Mesenteric fat pad (tissue), 1 donor: ENCODE measurements around a stretch of chr15.

DNA sequence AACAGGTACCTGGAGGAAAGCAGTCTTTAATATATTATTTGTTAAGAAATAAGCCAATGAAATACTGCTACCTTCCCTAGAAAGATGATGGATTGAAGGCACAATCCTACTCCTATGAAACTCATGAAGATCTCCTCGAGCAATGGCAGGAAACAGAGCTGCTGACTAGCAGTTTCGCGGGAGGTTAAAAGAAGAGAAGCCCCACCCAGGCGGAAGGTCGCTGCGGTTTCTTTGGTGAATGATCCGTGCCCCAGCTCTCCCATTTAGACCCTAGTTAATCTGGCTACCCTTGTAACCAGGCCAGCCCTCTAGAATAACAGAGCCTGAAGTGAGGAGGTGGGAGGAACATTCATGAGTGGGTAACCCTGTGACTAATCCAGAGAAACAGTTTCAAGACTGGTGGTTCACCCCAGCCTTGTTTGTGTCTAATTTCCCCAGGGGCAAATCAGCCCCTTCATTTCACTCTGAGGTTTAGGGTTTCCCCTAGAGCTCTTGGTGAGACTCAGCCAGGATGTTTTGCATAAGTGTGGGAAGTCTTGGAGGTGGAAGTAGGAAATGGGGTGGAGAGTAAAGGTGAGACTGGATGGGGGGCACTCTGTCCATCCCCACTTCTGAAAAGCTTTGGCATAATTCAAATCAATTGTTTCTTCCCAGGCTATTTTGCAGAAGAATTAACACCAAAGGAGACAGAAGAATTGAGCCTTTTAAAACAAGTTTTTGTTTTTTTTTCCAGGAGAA is 303.0 kb downstream of the RPLP1 start:
- PRO-cap: no peak

DNA sequence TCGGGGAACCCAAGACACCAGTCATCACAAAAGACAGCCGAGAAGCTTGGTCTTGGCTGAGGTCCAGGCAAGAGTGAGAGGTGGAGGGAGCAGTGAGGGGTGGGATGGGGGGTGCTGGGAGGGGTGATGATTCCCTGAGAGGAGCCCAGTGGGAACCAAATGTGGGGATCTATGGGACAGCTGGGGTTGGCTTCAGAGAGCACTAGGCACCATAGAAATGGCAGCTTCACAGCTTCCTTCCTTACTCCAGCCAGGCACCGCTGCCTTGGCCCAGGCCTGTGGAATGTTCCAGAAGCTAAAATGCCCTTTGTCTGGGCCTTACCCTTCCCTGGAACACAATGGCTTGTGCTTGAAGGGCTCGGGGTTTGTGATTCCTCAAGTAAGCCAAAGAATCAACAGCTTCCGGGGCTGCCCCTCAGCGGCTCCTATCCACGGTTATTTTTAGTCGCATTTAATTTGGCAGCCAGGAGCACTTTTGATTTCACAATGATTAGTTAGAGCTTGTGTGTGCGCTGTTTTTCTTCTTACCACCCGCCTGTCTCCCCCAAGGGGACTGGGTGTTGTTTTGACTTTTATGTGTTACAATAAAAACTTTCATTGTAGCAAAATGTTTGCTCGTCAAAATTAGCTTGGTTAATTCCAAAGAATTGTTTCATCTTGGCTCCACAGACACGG is 74.0 kb downstream of the TLE3 start:
- PRO-cap: no peak

DNA sequence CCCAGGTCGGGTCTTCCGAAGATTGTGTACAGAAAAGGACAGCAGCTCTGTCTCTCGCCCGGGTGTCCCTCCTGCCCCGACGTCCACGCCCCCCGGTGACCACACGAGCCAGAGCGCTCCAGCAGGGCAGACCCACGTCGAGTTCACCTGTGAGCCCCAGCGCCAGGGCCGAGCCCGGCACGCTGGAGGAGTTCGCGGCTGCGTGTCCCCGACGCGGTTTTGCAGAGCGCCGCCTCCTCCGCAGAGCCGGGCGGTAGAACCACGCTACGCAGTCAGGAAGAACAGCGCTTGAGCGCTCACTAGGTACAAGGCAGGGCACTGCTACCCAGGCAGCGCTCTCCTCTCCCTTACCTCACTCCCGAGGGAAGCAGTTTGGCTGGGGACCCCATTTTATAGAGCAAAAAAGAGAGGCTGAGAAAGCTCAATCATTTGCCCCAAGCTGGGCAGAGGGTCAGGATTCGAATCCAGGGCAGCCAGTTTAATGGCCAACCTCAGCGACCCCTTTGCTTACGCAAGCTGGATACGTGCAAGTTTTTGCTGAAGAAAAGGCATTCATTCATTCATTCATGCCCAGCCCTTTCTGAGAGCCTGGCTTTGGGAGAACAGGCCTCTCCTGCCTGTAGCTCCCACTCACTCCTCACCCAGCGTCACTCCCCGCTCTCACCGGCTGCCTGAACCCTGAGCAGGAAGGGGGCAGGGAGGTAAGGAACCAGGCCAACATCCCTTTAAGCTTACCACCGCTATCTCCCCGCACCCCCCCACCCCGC is 3.1 kb upstream of the TLE3 start:
- PRO-cap: no peak

GRCh38 chr15:70165810-70166486 is 68.2 kb upstream of the TLE3 start:
- PRO-cap: no peak

DNA sequence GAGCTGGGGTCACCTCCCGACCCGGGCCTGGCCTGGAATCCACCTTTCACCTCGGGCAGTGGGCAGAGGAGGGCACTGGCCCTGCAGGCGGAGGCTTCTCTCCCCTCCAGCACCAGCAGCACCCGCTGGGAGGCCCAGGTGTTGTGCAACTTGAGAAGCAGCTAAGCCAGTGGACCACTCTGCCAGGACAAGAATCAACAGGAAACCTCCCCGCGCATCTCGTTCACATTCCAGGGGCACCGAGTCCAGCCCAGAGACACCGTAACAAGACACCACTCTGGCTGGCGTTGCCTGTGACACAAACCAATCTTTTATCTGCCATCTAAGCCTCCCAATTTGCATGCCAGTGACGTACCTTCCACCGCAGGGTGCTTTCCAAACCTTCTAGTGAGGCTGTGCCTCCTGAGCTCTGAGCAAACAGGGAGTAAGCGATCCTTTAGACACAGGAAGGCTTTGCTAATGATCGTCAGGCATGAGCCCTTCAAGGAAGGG is 98.8 kb upstream of the TLE3 start:
- PRO-cap: no peak

DNA sequence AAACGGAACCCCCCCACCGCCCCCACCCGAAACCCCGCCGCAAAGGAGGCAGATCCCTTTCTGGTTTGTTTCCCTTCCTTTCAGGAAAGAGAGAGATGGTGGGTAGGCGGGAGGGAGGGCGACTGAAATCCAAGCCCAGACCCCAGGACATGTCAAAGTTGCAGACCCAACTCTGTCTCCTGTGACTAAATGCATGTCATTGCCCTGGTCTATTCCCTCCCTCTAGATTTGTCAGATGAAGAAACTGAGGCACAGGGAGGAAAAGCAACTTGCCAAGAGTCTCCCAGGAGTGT is 166.7 kb upstream of the TLE3 start:
- PRO-cap: no peak

GRCh38 chr15:70406580-70407236 is 309.0 kb upstream of the TLE3 start:
- PRO-cap: no peak

- PRO-cap: no peak
These were observed 303.5 kb downstream of the UACA start for GRCh38 chr15:70459725-70460296.

DNA sequence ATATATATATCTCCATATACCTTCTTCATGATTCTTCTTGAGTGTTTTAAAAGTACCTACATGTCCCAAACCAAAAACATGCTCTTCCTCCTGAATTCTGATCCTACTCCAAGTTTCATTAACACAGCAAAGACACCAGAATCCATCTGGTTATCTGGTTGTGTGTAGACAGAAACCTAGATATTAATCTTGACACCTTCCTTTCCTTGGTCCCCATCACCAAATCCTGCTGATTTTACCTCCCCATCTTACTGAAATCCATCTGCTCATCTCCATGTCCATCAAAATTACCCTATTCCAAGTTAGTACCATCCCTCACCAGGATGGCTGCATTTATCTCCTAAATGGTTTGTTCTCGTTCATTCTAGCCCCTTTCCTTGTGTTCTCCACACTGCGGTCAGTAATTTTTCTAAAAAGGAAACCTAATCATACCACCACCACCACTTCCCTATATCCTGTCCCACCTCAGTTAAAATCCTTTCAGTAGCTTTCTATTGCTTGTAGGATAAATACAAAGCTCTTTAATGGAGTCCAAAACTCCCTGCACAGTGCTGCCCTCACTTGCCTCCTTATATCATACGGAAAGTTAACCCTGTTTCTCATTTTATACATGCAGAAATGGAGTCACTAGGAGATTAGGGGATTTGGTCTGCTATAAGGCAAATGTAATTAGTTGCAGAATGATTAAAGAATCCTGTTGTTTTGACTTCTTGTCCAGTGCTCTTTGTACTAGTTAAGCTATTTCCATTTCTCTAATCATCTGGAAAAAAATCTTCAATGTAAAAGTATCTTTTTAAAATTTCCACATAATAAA is 51.1 kb downstream of the UACA start:
- PRO-cap: no peak

GRCh38 chr15:70852309-70852796 is 1.6 kb downstream of the LARP6 start:
- PRO-cap: no peak

GRCh38 chr15:70863456-70863893 is 9.5 kb upstream of the LARP6 start:
- PRO-cap: no peak

DNA sequence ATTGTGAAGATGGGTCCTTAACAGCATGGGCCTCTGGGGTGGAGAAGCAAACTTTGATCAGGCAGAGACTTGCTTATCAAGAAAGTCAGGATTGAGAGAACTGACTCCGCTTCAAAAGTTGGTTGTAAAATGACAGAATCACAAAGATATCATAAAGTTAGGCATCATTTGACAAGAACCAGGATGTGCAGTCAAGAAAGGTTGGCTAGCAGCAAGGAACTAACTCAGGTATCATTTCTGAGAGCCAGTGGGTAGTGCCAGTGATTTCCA is 9.6 kb downstream of the LRRC49 start:
- PRO-cap: no peak

- PRO-cap: no peak
These were observed 14.4 kb downstream of the THSD4 start for GRCh38 chr15:71129487-71130282.

DNA sequence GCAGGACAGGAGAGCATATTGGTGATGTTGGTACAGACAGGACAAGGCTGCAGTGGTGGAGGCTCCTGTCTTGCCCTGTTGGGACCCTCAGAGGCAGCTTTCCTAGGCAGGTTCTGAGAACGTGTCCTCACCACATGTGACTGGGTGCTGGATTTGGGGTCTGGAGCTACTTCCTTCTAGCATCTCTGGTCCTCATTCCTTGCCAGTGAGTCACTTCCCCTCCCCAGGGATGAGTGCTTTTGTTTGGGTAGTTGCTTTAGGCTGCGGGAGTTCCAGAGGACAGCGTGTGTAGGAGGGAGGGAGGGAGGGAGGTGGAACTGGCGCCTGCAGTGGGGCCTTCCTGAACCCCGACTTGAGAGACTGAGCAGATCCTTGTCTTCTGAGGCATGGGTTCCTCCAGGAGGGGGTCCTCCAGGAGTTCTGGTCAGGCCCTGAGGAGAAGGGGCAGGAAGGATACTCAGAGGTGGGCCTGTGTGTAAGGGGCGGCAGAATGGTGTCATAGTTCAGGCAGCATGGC is 21.2 kb downstream of the THSD4 start:
- PRO-cap: no peak

DNA sequence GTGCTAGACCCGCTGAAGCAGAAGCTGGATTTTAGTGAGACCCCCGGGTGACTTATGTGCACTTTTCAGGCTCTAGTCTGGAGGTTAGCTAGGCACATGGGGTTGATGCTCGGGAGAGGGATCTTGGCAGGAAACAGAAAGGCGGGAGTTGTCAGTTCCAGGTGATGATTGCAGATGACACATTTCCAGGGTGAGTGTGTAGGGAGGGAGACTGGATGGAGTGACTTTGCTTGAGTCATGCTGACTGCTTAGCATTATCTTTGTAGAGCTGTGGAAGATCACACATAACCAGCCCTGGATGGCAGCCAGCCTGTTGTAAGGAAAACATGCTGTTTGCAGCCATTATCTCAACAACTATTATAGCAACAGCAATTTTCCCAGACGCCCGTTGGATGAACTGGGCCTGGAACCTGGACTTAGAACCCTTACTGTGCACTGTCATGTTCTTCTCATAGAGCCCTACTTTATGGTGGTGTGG is 122.4 kb downstream of the THSD4 start:
- PRO-cap: no peak

- PRO-cap: no peak
These were observed 158.5 kb downstream of the THSD4 start for GRCh38 chr15:71273784-71274200.

GRCh38 chr15:71294172-71294517 is 178.9 kb downstream of the THSD4 start:
- PRO-cap: no peak

DNA sequence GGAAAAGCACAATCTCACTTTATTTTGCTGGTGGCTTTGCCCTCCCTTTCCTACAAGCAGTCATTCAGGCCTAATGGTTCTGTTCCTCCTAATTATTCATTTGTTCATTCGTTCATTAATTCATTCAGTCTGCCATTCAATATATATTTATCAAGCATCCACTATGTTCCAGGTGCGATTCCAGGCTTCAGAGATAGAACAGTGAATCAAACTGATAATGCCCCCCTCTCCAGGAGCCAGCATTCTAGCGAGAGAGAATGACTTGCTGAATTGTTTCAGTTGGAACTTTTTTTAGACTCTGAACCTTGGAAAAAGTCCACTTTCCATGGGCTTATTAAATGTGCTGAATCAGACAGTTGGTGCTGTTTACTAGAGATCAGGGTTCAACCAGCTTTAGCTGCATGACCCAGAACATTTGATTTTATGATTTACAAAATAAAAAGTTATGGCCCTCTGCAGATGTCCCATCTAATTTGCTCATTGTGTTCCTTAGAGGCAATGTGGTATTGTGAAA is 213.1 kb downstream of the THSD4 start:
- PRO-cap: no peak

GRCh38 chr15:71328865-71329420 is 213.7 kb downstream of the THSD4 start:
- PRO-cap: no peak

- PRO-cap: no peak
These were observed 226.6 kb downstream of the THSD4 start for GRCh38 chr15:71341568-71342532.